ENCODE data around the gene TTC34.

- PRO-cap, result unidirectional peak, minus-strand start at chr1:2214750
These were observed 13.4 kb upstream of the SKI start for GRCh38 chr1:2214582-2215170.

DNA sequence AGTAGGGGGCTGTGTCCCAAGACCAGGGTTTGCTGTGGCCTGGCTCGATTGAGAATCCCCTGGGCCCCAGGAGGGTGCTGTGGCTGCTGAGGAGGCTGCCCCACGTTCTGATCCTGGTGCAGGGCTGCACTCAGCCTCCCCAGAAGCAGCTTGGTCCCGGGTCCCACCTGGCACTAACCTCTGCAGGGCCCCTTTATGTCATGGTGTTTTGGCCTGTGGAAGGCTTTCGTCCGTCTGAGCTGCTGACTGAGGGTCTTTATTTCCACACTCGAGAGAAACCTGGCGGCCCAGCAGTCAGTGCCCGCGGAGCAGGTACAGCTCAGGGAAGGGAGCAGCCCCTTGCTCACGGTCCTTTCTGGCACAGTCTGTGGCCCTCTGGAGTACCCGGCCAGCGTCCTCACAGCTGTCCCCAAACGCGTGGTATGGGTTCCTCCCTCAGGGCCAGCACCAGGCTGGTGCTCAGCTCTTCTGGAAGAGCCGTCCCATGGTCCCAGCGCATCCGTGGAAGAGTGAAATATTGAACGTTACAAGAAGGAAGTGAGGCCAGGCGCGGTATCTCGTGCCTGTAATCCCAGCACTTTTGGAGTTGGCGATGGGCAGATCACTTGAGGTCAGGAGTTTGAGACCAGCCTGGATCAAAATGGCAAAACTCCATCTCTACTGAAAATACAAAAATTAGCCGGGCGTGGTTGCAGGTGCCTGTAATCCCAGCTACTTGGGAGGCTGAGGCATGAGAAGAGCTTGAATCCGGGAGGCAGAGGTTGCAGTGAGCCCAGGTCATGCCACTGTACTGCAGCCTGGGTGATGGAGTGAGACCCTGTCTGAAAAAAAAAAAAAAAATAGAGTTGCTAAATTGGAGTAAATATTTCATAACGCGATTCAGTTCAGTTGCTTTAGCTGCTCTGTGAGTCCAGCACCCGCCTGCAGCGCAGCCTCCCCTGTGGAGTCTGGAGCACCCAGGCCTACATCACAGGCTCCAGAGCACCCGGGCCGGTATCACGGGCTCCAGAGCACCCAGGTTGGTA, 24.5 kb downstream of the SKI start:
- PRO-cap, result no peak

- PRO-cap, result no peak
These were observed 39.2 kb downstream of the SKI start for GRCh38 chr1:2267259-2267823.

DNA sequence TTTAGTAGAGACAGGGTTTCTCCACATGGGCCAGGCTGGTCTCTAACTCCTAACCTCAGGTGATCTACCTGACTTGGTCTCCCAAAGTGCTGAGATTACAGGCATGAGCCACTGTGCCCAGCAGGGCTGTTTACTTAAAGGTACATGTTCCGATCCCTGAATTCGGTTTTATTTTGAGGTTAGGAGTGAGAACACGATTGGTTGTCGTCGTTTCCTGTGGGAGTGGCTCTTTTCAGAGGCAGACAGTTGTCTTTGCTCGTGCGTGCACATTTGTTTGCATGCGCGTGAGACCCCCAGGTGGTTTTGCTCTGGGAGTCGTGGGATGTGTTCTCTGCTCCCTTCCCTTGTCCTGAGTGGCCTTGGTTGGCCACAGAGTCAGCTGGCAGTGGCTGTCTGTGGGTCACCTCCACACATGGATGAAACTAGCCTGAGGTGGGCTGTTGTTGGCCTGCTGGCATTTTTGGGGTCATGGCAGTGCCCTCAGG, 60.2 kb downstream of the SKI start:
- PRO-cap, result no peak

DNA sequence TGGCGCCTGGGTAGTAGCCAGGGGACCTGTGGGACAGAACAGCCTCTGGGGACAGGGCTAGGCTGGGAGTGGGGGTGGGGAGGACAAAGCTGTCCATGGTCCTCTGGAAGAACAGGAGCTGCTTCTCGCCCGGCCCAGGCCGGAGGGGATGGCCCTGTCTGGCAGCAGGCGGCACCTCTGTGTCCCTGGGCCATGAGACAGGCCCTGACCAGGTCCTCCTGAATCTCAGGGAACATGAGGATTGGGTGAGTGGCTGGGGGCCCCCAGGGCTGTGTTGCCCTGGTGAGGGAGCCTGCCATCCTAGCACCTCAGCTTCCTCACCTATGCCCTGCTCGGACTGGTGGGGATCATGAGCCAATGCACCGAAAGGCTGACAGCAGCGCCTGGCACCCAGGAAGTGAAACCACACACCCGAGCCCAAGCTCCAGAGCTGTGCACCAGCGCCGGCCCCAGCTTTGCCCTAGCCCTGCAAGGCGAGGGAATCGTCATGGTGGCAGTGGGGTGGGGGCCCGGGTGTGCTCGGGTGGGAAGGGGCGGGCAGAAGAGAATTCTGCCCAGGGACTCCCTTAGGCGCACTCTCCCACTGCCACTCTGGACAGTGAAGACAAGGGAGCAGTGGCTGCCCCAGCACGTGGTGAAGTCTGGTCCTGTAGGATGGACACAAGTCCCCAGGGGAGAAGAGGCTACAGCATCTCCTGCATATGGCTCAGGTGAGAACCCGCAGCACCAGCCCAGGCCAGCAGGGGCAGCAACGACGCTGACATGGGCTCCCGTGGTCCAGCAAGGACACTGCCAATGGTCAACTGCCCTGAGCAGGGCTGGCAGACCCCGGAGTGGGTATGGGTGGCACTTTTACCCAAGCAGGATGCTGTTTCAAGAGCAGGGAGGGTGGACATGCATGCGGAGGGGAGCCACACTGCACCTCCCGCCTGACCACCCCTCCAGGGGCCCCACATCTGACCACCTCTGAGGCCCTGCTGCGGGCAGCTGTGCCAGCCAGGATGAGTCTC, 9.0 kb downstream of the MORN1 start:
- PRO-cap, result no peak

GRCh38 chr1:2395144-2395675, 3.6 kb downstream of the RER1 start:
- PRO-cap, result no peak

DNA sequence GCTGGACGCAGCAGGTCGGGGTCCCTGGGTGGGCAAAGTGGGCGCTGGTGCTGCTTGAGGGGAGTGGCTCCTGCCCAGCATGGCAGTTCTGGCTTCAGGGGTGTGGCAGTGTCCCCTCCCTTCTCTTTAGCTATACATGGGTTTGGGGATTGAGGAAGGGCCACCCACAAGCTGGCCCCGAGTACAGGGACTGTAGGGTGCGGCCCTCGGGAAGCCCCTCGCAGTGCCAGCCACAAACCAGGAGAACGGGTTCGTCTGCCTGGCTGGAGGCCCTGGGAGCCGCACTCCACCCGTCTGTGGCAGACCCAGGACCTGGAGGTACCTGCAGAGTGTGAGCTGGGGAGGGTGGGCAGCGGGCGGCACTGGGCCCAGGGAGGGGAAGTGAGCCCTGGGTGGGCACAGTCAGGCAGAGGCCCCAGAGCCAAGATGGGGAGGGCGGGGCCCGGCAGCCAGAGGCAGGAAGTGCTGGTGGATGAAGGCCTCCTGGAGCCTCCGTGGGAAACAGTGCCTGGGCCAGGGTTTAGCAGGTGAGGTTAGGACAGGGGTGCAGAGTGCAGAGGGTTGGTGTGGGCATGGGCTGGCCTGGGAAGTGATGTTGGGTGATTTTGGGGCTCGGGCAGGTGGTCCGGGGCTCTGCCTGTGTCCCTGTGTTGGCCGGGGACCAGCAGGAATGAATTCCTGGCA, 4.0 kb upstream of the PEX10 start:
- PRO-cap, result no peak

DNA sequence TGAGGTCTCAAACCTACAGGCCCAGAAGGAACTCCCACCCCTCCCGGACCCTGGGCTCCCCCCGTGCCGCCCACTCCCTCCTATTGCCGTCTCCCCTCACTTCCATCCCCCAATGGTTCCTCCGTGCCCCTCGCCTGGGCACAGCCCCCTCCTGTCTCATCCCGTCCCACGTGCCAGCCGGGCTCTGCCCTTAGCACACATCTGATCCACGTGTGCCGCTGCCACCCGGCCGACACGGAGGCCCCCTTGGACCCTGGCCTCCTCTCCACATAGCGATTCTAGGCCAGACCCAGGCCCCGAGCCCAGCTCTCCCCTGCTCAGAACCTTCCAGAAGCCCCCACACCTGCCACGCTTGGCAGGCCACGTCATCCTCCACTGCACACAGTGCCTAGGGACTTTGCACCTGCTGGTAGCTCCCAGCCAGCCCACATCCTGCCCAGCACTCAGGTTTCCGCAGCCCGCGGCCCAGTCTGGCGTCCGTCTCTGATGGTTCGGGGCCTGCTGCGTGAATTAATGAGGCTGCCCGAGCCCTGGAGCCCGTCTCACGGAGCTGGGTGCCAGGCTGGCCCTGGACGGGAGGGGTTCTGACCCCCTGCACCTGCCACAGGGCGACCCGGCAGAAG, 20.0 kb downstream of the PLCH2 start:
- PRO-cap, result no peak

GRCh38 chr1:2557401-2557928, 1.3 kb downstream of the TNFRSF14 start:
- PRO-cap, result no peak

- PRO-cap, result no peak
These were observed 14.2 kb downstream of the TNFRSF14 start for GRCh38 chr1:2570301-2570872.

DNA sequence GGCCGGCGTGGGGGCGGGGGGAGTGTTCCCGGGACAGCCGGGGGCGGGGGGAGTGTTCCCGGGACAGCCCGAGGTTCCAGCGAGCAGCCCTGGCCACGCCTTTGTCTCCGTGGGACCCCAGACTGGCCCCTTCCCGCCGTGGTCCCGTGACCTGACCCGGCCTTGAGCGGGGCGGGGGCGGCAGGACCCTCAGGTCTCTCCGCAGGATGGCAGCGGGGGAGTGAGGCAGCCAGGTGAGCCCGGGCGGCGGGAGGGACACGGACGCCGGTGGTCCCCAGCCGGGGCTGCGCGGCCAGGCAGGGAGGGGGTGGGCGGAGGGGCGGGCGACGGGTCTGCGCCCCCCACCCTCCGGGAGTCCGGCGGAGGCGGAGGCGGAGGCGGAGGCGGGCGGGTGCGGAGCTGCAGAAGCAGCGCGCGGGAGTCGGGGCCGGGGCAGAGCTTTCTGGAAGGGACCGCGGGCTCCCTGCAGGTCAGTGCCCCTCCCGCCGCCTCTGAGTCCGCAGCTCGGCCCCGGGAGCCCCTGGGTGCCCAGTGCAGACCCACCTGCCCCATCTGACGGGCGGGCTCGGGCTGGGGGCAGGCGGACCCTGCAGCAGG, 4.0 kb downstream of the MMEL1 start:
- PRO-cap, result no peak

- PRO-cap, result no peak
These were observed at the start of gene TTC34 for GRCh38 chr1:2801413-2801939. TSS of gene TTC34 (minus strand) at chr1:2801693.

- PRO-cap, result no peak
These were observed 45.8 kb upstream of the TTC34 start for GRCh38 chr1:2847314-2847726.

DNA sequence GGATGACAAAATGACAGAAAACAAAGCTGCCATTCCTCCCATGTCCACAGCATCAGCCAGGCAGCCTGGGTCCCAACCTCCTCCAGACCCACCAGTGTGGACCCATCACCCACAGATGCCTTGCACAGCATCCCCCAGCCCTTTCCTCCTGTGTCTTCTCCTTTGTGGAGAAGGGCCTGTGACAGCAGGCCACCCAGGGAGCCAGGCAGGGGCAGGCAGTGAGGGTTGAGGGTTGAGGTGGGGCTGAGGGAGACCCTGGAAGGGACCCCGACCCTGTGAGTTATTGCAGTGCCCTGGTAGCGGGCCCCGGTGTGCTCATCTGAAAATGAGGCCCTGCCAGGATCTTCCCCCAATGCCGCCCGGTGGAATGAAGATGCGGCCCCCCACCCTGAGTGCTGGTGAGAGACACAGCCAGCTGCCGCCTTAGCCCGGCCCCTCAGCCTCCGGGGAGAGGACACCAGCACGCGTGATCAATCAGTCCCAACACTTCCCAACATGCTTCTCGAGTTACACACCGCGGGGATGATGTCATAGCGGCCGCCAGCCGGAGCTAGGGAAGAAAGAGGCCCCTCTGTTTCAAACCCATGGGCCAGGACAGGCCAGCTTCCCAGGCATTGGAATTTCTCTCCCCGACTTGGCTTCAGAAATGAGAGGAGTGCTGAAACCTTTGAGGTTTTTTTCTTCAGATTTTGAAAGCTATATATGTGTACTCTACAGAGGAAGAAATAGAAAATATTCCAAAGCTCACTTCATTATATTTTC, 36.1 kb upstream of the ACTRT2 start:
- PRO-cap, result no peak

DNA sequence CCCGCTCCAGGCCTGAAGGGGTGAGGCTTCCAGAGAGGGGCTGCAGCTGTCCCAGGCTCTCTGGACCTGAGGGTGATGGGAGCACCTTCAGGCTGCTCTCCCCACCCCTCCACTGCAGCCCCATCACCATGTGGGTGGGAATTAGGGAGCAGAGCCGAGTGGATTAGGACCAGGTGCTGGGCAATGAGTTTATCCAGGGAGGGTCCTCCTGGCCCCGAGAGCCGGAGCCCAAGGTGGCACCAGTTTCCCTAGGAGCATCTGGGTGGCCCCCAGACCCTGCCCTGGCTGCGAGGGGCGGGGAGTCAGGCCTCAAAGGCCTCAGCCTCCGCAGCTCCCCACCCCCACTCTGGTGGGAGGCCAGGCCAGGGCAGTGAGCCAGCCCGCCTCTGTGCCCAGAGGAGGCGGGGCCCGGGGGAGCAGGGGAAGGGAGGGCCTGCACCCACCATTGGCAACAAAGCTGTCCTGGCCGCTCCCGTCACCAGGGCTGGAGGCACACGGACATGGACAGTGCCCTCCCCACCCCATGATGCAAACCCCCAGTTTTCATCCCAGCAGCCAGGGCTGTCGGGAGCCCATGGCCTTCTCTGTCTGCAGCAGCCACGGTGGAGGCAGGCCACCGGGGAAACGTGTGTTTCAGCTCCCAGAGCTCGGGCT, 101.4 kb downstream of the PRDM16 start:
- PRO-cap, result unidirectional peak, plus-strand start at position 475 of the sequence

- PRO-cap, result unidirectional peak, plus-strand start at chr1:3194059
These were observed 124.8 kb downstream of the PRDM16 start for GRCh38 chr1:3193787-3194248.

DNA sequence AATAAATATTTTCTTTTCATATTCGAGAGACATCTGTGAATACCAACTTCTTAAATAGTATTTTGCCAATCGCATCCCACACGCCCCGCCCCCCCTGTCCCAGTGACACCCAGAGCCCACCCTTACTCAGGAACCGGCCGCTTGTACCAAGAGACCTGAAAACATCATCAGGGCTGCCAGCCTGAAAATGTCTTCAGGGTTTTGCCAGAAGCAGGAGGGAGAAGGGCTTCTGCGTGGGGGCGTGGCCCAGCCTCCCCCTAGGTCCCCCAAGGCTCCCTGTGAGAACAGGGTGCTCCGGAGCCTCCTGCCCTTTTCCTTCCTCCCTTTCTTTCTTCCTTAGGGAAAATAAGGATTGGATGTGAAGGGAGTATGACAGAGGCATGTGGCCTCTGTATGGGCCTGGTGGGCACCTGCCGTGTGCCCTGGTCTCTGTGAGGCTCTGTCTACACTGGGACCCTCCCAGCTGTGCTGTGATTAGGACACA, 126.5 kb downstream of the PRDM16 start:
- PRO-cap, result unidirectional peak, plus-strand start at position 132 of the sequence

GRCh38 chr1:3348751-3349048, 105.8 kb upstream of the ARHGEF16 start:
- PRO-cap, result no peak

DNA sequence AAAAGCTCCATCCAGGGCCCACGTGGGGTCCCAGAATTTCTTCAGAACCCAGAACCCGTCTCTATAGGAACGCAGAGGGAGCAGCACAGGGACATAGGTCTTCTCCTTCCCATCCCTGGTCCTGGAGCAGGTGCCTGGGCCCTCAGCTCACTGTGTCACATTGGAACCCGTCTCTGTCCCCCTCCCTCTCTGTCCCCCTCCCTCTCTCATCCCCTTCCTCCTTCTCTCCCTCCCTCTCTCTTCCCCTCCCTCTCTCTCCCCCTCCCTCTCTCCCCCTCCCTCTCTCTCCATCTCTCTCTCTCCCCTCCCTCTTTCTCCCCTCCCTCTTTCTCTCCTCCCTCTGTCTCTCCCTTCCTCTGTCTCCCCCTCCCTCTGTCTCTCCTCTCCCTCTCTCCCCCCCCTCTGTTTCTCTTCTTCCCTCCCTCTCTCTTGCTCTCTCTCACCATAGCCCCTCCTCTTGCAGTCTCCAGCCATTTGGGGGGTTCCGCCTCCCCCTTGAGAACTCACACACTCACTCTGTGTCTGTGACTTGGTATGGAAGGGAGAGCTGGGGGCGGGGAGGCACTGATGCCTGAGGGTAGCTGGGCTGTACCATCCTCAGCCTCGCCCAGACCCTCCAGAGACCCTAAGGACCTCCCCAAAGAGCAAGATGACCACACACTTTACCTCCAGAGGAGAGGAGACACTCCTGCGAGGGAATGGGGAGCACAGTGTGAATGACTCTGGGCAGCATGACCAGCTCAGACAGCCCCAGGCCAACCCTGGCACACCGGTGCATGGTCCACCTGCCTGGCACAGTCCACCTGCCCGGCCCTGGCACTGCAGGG, 102.9 kb upstream of the ARHGEF16 start:
- PRO-cap, result bidirectional peak, plus-strand start at position 535 of the sequence, minus-strand start at position 123 of the sequence

- PRO-cap, result bidirectional peak, plus-strand start at chr1:3366291, minus-strand start at chr1:3366206
These were observed 88.4 kb upstream of the ARHGEF16 start for GRCh38 chr1:3366058-3366524.

Data from anterior vena cava (tissue), 1 donor.